ENCODE measurements around a stretch of chr6.

- PRO-cap, result no peak
- RAMPAGE, long total RNA, 4 experiments, result no peak in any of the 4 experiments
These were observed 4.0 kb downstream of the NEDD9 start for GRCh38 chr6:11228437-11228835.

- PRO-cap, result unidirectional peak, minus-strand start at chr6:11230815
- RAMPAGE, long total RNA, 4 experiments, result no peak in any of the 4 experiments
These were observed 1.8 kb downstream of the NEDD9 start for GRCh38 chr6:11230443-11231355.

DNA sequence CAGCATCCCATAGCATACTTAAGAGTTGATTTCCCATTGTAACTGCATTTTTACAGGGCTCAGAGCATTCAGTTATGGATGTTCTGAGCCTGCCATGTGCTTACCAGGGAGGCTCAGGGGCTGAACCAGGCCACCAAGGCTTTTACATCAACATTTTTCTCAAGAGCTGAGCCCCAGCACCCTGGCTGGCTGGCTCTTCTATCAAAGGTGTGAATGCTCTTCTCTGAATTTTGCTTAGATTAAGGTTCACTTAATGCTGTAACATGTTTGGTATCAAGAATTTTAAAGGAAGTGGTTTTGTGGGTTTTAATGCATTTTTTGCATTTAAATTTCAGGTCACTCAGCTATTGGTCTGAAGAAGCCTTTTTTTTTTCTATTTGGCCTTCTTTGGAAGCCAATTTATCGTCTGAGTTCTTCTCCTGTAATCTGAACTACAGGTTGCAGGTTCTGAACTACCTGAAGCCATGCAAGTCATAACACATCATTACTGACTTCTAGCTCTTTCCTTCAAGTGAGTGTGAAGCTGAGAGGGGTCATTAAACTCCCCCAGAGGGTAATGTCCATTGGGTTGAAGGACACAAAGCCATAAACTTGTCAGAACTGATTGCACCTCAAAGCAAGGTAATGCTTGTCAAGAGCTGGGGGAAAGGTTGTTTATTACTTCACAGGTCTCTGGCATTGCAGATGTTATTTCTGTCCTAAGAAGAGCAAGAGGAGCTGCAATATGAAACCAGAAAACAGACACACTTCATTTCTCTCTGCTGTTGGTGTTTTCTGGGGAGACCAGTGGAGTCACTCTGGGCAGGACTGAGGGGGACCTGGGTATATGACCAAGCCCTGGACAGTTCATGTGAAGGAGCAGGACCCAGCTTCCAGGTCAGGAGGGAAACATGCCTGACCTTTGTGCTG is 25.9 kb upstream of the NEDD9 start:
- PRO-cap, result no peak
- RAMPAGE, long total RNA, 4 experiments, result no peak in any of the 4 experiments

DNA sequence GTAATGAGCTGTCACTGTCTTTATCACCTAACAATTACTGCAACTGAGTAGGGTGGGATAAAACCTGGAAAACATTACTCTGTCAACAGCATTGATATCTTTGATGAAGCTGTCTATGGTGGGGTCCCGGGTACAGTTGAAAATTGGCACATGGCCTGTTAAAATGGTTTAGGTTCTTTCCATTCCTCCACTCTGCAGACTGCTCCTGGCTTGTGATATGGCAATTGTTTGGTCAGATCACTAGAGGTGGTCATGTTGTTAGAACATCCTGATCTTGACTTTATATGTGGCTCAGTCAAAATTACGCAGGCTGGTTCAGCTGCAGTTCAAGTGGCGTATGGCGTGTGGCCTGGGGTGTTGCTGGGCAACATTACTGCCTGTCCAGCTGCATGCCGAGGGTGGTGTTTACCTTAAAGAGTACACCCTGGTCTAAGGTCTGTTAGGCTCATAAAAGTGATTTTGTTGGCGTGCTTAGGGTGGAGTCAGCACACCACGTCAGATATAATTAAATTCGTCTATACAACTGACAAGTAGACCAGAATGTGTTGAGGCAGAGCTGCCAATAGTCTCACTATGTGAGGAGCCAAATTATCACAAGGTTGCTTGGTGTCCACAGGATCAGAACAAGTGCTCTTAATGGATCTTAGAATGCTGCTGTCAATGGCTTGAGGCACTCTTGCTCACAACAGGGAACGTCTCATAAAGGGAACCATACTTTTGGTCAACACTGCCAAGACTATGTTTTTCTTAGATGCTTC is 55.6 kb upstream of the NEDD9 start:
- PRO-cap, result no peak
- RAMPAGE, long total RNA, 4 experiments, result no peak in any of the 4 experiments

DNA sequence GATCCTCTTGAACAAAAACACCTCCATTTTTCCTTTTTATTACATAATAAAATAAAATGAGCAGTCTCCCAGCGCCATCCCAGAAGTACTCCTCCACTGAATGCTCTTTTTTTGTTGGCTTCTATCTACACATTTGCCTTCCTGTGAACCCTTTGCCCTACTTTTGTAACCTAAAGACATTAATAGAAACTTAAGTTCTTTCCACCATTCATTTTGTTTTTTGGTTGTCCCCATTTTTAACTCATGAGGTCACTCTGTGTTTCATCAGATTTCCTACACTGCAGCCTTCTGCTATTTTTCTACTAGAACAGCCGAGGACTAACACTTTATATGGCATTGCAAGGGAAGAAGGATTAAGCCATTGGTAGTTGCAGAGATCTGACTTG is 125.7 kb upstream of the TMEM170B start:
- PRO-cap, result unidirectional peak, plus-strand start at position 294 of the sequence
- RAMPAGE, long total RNA, 4 experiments, result no peak in any of the 4 experiments

DNA sequence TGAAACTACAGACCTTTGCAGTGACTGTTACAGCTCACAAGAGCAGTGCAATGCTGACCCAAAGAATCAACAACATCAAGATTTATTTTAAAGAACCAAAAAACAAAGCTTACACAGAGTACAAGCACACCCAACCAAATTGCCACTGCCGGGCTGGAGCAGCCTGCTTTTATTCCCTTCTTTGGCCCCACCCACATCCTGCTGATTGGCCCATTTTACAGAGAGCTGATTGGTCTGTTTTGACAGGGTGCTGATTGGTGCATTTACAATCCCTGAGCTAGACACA is 121.3 kb upstream of the TMEM170B start:
- PRO-cap, result no peak
- RAMPAGE, long total RNA, 4 experiments, result no peak in any of the 4 experiments

DNA sequence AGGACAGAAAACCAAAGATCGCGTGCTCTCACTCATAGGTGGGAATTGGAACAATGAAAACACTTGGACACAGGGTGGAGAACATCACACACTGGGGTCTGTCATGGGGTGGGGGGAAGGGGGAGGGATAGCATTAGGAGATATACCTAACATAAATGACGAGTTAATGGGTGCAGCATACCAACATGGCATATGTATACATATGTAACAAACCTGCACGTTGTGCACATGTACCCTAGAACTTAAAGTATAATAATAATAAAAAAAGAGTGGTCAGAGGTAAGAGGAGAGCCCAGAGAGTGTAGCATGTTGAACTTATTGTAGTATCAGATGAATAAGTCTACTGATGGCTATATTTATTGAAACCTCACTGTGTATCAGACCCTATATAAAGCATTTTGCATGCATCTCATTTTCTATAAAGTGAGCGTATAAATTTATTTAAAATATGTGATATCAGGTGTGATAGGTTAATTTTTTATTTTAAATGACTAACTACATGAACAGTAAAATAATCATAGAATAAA is 11.3 kb downstream of the TMEM170B start:
- PRO-cap, result no peak
- RAMPAGE, long total RNA, 4 experiments, result no peak in any of the 4 experiments

DNA sequence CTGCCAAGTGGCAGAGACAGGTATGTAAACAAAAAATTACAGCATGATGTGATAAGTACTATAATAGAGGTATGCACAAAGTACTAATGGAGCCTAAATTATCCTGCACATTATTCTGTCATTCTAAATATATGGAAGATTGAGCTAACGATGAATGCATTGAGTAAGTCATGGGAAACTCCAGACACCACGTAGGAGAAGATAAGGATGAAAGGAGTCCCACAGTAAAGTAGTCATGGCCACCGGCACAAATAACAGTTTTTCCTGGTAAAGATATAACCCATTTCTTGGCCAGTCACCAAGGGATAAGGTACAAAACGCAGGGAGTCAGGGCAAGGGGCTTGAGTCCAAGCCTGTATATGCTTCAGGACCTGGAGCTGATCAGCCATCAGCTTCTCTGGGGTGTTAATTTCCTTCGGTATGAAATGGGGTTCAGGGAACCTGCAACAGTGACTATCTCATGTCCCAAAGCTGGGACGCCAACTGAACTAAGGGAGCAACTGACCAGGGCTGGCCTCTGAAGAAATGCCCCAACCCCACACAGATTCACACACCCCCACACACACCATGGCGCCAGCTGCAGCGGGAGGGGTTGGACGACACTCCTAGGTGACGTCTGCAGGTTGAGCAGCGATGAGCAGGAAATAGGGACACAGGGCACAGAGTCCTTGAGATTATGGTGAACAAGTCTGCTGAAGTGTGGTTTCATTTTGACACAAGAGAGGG is 7.2 kb upstream of the ADTRP start:
- PRO-cap, result no peak
- RAMPAGE, long total RNA, 4 experiments, result no peak in any of the 4 experiments

- PRO-cap, result no peak
- RAMPAGE, long total RNA, 4 experiments, result no peak in any of the 4 experiments
These were observed 31.3 kb upstream of the ADTRP start for GRCh38 chr6:11809810-11810419.

DNA sequence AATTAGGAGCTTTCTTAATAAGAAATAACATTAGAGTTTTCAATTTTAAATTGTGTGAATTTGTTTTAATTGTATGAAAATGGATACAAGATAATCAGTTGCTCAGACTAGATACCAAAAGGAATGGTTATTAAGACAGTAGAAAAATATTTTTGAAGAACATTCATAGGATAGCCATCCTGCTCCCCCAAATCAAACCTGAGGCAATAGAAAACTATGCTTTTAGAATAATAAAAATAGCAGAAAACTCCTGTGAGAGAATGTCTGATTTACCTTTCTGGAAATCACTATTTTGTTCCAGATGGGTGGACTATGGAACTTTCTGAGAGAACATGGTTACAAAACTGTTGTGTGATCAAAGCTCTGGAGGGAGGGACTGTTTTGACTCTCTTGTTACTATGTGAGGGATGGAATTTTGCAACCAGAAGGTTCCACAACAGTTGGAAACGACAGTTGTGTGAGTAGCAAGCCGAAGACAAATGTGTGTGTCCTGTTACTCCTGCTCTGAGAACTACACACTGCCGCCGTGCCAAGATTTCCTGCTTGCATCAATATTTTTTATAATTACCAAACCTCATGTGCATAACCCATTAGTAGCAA is 11.1 kb upstream of the HIVEP1 start:
- PRO-cap, result no peak
- RAMPAGE, long total RNA, 4 experiments, result no peak in any of the 4 experiments

GRCh38 chr6:12007524-12008249 is 4.4 kb upstream of the HIVEP1 start:
- PRO-cap, result no peak
- RAMPAGE, long total RNA, 4 experiments, result no peak in any of the 4 experiments

- PRO-cap, result no peak
- RAMPAGE, long total RNA, 4 experiments, result no peak in any of the 4 experiments
These were observed 3.7 kb upstream of the HIVEP1 start for GRCh38 chr6:12008250-12008957.

- PRO-cap, result no peak
- RAMPAGE, long total RNA, 4 experiments, result no peak in any of the 4 experiments
These were observed 2.0 kb upstream of the HIVEP1 start for GRCh38 chr6:12010131-12010570.

GRCh38 chr6:12019677-12020549 is 7.8 kb downstream of the HIVEP1 start:
- PRO-cap, result no peak
- RAMPAGE, long total RNA, 4 experiments, result no peak in any of the 4 experiments

GRCh38 chr6:12123063-12124052 is 111.2 kb downstream of the HIVEP1 start:
- PRO-cap, result no peak
- RAMPAGE, long total RNA, 4 experiments, result no peak in any of the 4 experiments

DNA sequence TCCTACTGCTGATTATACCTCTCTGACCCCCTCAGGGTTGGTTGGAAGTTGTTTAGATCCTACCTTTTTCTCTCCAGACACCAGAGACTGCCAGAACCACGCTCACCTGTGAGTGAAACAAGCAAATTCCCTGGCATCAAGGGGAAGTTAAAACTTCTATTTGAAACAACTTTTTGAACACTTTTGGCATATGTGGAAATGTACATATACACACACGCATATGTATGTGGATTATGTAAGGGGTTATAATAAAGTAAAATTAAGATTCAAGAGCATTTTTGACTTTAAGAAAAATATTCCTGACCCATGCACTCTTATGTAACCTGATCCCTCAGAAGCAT is 40.4 kb upstream of the EDN1 start:
- PRO-cap, result no peak
- RAMPAGE, long total RNA, 4 experiments, result no peak in any of the 4 experiments

GRCh38 chr6:12291103-12291276 is 829 bp downstream of the EDN1 start:
- PRO-cap, result no peak
- RAMPAGE, long total RNA, 4 experiments, result no peak in any of the 4 experiments

DNA sequence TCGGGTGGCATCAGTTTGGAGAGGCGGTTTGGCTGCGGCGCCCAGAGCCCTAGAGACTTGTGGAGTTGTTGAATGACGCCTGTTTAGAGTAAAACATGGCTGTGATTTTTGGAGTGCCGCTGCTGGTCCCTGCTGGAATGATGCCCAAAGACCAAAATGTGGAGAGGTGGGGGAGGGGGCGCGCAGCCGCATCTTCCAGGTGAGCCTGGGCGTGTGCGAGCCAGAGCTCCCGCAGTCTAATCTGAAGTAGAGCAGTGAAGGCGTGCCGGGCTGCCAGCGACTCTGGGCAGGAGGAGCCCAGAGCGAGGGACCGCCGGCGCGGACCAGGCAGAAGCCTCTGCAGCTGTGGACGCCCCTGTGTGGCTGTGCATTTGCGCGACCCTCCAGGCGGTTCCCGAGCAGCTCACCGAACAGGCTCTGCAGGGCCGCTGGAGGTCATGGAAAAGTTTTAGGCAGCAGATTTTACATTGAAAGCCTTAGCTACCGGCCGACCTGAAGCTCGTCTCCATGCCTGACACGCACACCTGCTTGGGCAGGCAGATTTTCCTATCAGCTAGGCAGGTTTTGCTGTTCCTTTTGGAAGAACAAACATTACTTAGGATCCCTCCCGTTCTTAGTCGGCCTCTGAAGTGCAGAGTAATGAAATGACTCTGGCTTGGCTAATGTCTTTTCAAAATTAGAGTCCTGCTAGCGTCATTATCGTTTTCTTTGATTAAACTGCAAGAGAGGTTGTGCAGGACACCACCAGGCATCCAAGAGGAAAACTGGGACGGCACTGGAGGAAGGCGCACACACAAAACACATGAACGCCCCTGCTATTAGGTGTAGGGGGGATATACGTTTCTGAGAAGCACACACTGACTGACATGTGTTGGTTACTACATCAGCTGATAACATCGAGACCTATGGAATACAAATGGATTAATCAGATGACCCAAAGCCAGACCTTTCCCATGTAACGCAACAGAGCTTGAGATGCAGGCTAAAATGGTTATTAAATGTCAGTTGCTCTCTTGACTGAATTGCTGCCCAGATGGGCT is 298.3 kb downstream of the PHACTR1 start:
- PRO-cap, result no peak
- RAMPAGE, long total RNA, 4 experiments, result no peak in any of the 4 experiments

DNA sequence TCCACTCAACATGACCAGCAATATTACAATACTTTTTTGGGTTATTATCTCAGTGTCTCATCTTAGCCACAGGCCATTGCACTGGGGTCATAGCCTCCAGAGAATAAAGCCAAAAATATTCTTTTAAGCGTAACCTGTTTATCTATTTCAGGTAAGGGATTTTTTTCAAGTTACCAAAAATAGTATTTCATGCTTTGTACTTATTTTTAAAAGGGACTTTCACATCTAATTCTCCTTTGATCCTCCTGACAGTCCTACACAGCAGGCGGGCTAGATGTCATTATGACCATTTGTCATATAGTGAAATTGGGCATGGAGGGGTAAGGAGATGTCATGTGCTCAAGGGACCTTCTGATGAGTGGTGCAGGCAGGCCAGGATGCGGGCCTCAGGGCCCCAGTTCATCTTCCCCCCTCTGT is 69.0 kb downstream of the TBC1D7 start:
- PRO-cap, result no peak
- RAMPAGE, long total RNA, 4 experiments, result no peak in any of the 4 experiments

- PRO-cap, result no peak
- RAMPAGE, long total RNA, 4 experiments, result no peak in any of the 4 experiments
These were observed 3.3 kb downstream of the GFOD1 start for GRCh38 chr6:13484049-13484549.